Right common carotid artery plus branches (tissue), 1 donor: ENCODE measurements around a stretch of chr10.

GRCh38 chr10:29601808-29602399 is 32.9 kb downstream of the SVIL start:
- PRO-cap, result no peak

DNA sequence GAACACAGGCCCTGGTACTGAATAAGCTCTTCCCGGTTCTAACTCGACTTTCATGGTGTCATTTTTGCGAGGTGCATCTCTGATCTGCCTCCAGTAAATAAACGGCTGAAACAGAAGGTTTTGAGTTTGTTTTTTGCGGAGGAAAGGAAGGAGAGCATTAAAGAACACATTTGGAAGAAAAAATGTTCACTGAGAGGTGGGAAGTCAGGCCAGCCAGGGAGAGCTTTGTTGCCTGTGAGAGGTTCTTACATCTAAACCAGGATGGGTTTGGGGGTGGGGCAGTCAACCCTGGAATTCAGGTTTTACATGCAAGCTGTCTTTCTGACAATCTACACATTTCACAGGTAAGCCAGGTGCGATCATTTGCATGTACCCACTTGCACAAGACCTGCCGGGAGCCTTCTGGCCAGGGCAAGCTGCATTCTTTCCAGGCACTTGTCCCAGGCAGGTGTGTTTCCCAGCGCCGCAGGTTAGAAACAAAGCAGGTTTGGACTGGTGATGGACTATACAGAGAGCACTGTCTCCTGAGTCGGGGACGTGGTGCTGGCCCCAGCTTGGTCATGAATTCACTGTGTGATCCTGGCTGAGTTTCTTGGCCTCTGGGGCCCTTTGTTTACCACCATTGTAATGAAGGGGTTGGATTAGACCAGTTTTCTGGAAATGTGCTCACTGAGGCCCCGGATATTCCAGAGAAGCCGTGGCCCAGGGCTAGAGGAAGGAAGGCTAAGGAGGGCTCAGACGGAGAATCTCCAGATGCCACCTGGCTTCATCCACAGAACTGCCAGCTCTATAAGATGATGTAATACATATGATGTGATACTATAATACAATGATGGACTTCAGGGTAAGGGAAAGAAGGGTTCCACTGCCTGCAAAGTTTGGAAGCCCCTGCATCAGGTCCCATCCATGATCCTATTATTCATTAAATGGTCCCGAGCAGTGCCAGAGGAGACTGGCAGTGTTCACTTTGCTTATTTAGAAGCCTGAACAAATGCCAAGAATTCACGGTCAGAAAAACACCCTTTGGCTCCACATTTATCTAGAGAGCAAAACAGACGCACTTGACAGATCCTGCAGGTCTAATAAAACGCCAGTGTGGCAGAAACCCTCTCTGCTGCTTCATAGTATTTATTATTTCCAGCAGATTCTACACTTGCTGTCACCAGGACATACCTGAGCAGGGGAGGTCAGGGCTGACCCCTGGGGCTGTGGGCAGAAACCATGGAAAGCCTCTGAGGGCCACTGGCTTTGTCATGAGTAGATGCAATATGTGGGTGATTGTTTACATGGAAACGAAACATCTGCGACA is 205.3 kb upstream of the SVIL start:
- PRO-cap, result bidirectional peak, plus-strand start at position 1,064 of the sequence, minus-strand start at position 725 of the sequence

DNA sequence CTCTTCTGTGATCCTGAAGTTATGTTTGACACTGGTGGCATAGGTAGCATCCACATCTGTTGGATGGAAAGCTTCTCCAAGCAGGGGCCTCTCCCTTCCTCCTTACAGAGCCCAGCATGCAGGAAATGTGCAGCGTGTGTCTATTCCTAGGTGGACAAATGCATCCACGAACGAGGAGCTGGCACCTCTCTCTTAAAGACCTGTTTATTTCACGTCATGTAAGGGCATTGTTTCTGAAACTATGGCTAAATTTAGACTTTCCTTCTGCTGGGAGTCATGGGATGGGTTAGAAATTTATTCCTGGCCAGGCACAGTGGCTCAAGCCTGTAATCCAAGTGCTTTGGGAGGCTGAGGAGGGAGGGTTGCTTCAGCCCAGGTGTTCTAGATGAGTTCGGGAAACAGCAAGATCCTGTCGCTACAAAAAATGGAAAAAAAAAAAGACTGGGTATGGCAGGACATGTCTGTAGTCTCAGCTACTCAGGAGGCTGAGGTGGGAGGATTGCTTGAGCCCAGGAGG is 208.4 kb upstream of the SVIL start:
- PRO-cap, result bidirectional peak, plus-strand start at position 384 of the sequence, minus-strand start at position 165 of the sequence

- PRO-cap, result no peak
Observed at GRCh38 chr10:29976224-29976640, 83.2 kb downstream of the JCAD start.

DNA sequence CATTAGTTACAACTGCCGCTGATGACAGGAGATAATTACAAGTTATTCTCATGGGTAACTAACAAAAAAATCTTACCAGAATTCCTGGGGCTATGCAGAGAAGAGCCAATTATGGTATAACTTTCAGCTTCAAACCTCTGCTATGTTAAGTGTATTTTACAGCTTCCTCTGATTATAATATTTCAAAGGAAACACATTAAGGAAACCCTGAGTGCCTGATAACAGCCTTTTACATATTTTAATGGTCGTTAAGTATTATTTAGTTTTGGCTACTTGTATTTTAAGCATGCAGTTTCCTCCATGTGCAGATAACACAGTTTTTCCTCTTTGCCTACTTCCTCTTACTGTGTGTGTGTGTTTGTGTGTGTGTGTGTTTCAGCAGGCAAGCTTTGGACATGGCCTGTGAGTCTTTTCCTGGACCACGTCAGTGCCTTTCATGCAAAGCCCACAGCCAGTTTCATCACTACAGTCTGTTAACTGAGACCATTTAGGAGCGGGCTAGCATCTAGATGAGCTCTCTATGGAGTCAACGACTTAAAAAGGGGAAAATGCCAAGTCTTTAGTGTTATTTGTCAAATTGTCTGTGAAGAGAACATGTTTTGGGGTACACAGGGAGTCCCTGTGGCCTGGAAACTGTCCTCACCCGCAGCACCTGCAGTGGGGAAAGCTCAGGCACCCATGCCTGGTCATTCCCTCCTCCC is 17.6 kb downstream of the JCAD start:
- PRO-cap, result unidirectional peak, plus-strand start at position 427 of the sequence

GRCh38 chr10:30058634-30059167 is 685 bp downstream of the JCAD start:
- PRO-cap, result no peak

GRCh38 chr10:30182071-30182561 is 122.7 kb upstream of the JCAD start:
- PRO-cap, result unidirectional peak, plus-strand start at chr10:30182353

- PRO-cap, result bidirectional peak, plus-strand start at chr10:30423644, minus-strand start at chr10:30423592
Observed at GRCh38 chr10:30422845-30423753, 10.9 kb upstream of the MAP3K8 start.

DNA sequence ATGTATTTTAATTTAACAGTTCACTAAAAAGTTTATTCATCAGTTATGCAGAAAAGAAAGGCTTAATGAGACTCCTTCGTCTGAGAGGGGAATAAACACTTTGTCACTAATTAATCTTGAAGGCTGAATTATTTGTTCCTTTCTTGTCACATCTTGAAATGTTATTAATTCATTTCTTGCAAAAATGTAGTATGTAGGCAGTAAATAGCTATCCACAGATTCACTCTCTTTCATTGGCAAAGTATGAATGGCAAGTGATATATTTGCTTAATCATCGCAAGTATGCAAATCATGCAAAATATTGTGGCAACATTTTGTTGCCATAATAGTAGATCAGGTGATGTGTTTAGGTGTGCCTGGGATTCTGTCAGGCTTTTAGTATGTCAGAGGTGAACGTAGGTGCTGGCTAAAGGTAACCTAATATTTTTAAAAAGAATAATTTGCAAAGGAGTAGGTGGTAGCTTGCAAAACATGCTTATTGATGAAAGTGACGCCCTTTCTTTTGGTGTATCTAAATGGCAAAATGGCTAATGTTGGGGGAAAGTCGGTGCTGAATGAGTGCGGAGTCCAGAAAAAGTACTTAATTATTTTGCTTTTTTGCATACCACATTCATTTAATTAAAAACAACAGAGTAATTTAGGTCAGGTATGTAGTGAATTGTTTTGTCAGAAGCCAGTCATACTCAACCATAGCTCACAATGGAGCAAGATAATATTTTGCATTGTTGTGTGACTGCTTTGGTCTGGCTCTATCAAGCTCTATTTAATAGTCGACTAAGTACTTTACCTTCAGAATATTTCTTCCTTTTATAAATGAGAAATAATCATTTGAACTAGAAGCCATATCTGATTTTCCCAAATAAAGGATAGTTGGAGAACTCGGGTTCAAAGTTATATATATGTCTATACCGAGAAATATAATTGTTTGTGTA is 6.1 kb downstream of the MAP3K8 start:
- PRO-cap, result no peak

GRCh38 chr10:30494247-30494647 is 60.3 kb downstream of the MAP3K8 start:
- PRO-cap, result no peak

GRCh38 chr10:30813685-30814476 is 184.3 kb upstream of the LYZL2 start:
- PRO-cap, result bidirectional peak, plus-strand start at chr10:30814311, minus-strand start at chr10:30814145

- PRO-cap, result no peak
Observed at GRCh38 chr10:30901862-30902578, 129.6 kb downstream of the ZNF438 start.

- PRO-cap, result no peak
Observed at GRCh38 chr10:31029488-31030017, 2.1 kb downstream of the ZNF438 start.

DNA sequence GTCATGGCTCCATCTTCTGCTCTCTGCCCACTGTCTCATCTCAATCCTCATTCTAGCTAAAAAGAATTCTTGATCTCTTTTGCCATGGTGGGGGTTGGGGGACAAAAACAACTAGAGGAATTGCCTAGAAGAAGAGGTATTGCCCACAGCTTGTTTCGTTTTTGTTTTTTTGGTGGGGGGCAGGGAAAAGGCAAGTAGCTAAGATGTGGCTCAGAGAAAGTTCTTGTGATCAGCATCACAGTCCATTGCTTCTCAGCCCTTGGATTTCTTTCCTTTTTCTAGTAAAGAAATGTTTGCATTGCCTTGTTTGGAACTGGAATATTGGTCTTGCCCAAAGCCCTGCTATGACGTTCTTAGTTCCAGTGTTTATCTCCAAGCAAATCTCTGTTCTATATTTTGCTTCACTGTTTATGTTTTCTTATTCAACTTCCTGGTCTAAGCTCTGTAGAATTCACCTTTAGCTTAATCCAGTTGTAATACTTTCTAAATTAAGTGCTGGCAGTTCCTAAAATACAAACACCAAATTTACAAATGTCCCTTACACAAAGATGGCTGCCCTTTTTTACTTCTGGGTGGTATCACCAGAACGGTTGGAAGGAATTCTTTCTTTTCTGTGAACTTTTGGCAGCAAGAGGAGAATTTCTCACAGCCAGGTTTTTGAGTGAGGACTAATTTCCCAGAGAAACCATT is 88.7 kb upstream of the ZNF438 start:
- PRO-cap, result no peak

- PRO-cap, result no peak
Observed at GRCh38 chr10:31361632-31362259, 42.7 kb downstream of the ZEB1 start.

GRCh38 chr10:31442347-31443213 is 123.6 kb downstream of the ZEB1 start:
- PRO-cap, result no peak

- PRO-cap, result no peak
Observed at GRCh38 chr10:31581817-31582494, 262.9 kb downstream of the ZEB1 start.

DNA sequence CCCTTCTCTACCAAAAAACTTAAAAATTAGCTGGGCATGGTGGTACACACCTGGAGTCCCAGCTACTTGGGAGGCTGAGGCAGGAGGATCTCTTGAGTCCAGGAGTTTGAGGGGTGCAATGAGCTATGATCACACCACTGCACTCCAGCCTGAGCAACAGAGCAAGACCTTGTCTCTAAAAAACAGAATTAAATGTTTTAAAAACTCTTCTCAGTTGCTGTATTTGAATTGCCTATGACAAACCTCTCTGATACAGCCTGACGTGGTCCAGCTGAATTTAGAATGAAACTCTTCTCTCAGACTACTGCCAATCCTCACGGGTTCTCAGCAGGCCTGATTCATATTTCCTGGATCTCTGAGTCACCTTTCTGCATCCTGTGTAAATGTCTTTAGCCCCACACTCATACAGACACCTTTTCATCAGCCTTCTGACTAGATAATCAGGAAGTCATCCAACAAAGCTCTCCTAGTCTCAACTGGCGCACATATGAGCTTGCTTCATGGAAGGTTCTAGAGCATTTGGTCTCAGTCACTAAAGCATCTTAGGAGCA is 183.1 kb downstream of the ARHGAP12 start:
- PRO-cap, result no peak

DNA sequence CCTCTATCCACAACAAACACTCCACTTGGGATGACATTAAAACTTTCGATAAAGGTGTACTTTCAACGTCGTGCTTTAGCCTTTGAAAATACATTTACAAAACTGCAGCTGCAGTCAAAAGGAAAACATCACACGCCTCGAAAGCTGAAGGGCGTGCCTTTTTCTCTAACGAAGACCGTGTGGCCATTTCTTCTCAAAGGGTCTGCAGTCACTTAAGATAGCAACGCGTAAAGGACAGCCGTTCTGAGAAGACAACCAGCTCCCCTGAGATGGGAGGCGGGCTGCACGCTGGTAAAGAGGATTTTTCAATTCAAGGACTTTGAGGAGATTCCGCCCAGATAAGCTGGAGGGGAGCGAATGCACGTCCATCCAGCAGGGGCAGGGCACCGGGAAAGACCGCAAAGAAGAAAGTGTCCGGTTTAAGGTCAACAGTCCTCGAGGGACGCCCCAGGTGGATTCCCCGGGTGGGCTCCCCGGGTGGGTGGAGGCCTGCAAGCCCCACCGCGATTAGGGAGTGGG is 952 bp downstream of the ARHGAP12 start:
- PRO-cap, result no peak

- PRO-cap, result no peak
Observed at GRCh38 chr10:32266283-32266571, 80.7 kb downstream of the EPC1 start.